HGPS cell (cell line): ENCODE results near the genes SETD2 and KLHL18.

DNA sequence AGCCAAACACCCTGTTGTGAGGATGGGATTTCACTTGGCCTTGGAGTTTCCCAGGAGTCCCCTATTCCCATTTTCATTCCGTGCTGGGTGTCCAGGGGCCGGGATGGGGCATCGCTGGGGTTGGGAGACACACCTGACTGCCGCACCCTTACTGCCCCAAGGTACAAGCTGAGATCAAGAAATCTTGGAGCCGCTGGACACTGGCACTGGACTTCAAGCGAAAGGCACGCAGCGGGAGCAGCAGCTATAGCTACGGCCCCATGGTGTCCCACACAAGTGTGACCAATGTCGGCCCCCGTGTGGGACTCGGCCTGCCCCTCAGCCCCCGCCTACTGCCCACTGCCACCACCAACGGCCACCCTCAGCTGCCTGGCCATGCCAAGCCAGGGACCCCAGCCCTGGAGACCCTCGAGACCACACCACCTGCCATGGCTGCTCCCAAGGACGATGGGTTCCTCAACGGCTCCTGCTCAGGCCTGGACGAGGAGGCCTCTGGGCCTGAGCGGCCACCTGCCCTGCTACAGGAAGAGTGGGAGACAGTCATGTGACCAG, 25.7 kb downstream of the PTH1R start:
- RRBS: no CpG with 5 or more reads among the region's 19 CpGs

GRCh38 chr3:46935254-46935990, 41.1 kb downstream of the CCDC12 start:
- RRBS: no CpG with 5 or more reads among the region's 5 CpGs

- RRBS: no CpG with 5 or more reads among the region's 6 CpGs
These were observed 27.4 kb downstream of the CCDC12 start for GRCh38 chr3:46948983-46949732.

GRCh38 chr3:46968333-46969184, 8.0 kb downstream of the CCDC12 start:
- RRBS: no CpG with 5 or more reads among the region's 13 CpGs

DNA sequence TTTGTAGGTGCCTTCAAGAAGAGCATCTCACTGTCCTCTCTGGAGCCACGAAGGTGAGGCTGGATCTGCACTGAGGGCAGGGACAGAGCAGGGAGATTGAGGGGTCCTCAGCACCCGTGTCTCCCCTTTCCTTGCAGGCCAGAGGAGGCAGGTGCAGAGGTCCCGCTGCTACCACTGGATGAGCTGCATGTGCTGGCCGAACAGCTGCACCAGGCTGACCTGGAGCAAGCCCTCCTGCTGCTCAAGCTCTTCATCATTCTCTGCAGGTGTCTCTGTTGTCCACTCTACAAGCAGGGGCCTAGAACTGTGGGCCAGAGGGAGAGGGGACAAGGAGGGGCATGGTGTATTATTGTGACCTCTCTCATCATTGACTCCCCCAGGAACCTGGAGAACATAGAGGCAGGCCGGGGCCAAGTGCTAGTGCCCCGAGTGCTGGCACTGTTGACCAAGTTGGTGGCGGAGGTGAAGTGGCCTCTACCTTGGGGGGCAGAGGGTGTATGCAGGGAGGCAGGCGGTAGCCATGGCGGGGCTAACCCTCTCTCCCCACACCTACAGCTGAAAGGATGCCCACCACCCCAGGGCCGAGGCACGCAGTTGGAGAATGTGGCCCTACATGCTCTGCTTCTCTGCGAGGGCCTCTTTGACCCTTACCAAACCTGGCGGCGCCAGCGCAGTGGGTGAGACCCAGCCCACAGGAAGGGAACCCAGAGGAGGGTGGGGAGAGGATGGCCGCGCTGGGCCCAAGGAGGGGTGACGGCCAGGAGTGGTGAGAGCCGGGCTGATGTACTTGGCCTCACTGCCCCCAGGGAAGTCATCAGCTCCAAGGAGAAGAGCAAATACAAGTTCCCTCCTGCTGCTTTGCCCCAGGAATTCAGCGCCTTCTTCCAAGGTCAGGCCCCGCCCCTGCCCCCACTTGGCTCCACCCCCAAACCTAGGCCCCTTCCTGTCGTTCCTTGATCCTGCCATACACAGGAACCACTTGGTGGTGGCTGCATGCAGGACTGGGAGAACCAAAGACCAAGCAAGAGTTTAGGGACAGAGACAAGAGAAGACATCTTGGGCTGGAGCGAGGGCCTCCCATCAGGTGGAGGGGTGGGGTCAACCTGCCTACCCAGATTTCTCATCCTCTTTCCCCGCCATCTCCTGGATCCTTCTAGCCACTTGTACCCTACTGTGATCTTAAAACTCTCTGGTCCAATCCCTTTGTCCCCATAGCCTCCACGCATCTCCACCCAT, 9.7 kb downstream of the NBEAL2 start:
- RRBS: no CpG with 5 or more reads among the region's 25 CpGs

GRCh38 chr3:47120012-47121179, 43.5 kb downstream of the SETD2 start:
- RRBS: no CpG with 5 or more reads among the region's 8 CpGs

DNA sequence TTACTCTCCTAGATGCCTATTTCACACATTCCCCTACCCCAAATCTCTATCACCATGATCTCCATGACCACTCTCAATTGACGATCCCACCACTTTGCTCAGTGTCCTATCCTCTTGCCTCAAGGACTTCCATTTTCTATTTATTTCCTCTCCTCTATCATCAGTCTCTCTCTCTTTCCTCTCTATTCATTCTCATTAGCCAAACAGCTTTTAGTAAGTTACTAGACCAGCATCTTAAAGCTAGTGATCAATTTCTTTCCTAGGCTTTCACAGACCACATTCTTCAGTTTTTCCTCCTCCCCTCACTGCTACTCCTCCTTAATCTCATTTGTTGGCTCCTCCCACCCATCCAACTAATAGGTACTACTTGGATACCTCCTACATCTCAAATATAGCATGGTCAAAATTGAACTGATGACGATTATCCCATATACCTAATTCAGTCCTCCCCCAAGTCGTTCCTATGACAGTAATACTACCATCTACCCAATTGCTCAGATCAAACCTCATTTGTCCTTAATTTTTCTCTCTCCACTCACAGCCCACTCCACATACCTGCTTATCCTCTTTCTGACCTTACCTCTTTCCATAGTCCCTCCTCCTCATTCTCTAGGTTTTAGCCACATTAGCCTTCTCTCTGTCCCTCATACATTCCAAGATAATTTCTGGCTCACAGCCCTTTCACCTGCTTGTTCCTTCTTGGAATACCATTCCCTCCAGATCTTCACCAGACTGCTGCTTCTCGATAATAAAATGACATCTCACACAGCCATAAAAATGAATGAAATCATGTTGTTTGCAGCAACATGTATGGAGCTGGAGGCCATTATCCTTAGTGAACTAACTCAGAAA, 28.0 kb downstream of the SETD2 start:
- RRBS: no CpG with 5 or more reads among the region's 4 CpGs

DNA sequence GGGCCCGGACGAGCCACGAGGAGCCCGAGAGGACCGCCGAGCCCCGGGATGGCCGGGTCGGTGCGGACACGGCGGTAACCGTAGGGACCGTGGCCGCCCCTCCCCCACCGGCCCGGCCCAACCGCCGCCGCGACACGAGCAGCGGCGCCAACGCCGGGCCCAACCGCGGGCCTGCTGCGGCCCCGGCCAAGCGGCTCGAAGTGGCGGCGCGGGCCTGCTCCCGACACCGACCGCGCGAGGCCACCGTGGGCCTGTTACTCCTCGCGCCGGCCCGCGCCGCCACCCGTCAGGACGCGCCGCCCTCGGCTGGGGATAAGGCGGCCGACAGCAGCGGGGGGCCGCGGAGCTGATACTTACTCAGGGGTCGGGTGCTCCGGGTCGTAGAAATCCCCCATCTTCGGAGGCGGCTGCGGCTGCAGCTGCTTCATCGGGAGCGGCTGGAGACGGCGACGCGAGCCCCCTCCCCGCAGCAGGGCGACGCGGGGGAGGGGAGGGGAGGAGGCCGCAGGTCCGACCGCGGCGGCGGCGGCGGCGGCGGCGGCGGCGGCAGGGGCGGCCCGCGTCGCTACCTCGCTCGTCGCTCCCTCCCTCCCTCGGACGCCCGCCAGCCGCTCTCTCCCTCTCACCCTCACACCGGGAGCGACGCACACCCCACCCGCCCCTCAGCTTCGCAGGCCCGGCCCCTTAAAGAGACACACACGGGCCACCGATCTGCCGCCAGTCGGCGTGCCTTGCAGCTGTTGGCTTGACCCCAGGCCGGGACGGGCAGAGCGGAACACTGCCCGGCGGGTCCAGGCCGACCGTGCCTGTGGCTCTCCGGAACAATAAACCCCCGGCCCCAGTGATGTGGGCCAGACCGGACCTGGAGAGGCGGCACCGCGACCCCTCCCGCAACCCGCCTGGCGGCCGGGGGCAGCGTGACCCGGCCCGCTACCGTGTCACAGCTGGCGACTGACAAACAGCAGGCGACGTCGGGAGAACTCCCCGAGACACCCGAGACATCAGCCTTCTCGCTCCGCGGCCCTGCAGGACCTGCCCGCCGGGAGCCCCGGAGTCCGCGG, at the start of gene SETD2:
Gene SETD2 (minus strand): TSS at position 617 of the 1,061 bp plus-strand sequence.
- RRBS: 2% methylated on average over 69 of the region's 143 CpGs

- RRBS: no CpG with 5 or more reads among the region's 4 CpGs
These were observed 24.0 kb upstream of the SETD2 start for GRCh38 chr3:47188057-47188256.

- RRBS: no CpG with 5 or more reads among the region's 3 CpGs
These were observed 31.9 kb downstream of the KIF9 start for GRCh38 chr3:47250630-47251071.

DNA sequence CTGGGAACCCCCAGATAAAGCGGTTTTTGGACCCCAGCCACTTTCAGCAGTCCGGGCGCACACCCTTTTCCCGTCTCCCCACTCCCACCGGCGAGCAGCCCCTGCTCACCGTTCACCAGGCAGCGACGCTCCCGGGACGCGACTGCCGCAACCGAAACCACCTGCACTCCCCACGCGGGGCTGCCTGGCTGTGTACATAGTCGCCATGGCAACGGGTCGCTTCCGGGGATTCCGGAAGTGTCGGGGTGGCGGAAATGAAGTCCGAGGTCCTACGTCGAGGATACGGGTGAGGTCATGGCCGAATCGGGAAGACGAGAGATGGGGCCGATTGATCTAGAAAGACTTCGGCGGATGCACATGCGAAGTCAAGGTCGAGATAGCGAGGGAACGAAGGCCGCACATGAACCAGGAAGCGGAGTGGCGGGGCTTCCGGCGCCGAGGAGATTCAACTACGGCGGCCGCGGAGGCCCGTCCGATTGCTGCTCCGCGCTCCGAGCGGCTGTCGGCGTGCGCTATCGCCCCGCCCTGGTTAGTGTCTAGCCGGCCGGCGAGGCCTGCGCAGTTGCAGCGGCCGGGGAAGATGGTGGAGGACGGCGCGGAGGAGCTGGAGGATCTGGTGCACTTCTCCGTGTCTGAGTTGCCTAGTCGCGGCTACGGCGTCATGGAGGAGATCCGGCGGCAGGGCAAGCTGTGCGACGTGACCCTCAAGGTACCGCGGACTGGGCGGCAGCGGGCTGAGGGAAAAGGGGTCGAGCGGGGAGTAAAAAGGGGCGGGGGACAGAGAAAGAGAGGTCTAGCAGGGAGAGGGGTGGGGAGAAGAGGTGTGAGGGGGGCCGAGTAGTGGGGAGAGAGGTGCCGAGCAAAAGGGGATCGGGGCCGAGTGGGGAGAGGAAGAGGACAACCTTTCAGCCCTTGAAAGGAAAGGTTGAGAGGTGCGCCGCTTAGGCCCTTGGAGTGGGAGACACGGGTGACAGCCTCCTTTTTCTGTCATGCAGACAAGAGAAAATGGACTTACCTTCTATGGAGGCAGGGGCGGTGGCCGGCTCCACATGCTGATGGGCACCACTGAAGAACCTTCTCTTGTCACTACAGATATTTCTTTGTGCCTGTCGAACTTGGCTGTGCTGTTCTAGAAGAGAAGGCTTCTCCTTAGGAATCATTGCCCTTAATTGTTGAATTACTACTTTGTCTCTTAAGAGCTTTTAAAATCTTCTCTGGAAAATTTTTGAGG, at the start of gene KLHL18:
Gene KLHL18 (plus strand): TSS at position 559 of the 1,231 bp plus-strand sequence.
- RRBS: 3% methylated on average over 25 of the region's 93 CpGs

DNA sequence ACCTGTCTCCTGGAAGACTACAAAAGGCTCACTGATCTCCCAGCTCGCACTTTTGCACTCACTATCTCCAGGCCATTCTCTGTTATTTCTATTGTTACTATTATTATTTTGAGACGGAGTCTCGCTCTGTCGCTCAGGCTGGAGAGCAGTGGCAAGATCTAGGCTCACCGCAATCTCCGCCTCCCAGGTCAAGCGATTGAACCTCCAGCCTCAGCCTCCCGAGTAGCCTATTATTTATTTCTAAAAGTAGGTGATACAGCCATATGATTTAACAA, 924 bp upstream of the PTPN23 start:
- RRBS: no CpG with 5 or more reads among the region's 8 CpGs

DNA sequence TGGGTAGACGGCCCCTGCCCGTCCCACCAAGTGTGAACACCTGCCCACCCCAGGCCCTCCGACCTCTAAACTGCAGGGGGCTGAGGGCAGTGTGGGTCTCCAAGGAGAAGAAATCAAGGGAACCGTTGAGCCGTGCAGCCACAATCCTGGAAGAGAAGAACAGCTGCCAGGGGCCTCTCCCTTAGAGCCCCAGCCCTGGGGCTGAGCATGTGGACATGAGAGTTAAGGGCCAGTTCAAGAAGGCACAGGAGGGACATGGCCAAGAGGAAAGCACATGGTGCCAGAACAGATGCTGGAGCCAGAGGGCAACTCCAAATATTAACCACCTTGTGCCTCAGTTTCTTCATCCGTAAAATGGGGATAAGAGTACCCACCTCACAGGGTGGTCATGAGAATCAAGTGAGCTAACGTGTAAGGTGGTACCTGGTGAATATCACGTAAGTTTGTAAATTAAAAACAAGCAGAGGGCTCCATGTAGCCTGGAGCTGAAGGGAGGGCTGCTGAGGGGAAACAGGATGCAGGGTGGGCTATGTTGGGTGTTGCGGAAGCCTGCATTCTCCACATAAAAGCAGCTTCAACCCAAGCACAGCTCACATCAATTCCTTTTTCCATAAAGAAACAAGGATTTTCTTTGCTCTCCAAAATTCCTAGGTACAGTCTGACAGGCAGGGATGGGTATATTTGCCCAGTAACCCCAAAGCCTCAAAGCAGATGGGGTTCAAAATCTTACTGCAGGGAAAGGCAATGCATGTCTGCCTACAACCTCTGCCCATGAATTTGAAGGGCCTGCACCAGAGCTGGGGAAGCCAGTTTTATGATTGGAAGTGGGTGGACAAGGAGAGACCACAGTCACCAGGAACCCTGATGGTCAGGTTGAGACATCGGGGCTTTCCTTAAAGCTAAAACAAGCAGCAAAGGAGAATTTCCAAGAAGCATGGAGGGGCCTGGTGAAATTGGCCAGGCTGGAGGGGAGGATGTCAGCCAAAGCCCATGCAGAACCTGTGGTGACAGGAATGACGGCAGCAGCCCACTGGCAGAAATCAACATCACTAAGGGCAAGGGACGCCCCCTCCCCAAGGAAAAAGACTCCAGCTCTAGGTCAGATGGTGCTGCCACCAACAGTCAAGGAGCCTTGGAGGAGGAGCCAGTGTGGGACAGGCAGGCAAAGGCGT, 34.6 kb downstream of the PTPN23 start:
- RRBS: no CpG with 5 or more reads among the region's 13 CpGs

DNA sequence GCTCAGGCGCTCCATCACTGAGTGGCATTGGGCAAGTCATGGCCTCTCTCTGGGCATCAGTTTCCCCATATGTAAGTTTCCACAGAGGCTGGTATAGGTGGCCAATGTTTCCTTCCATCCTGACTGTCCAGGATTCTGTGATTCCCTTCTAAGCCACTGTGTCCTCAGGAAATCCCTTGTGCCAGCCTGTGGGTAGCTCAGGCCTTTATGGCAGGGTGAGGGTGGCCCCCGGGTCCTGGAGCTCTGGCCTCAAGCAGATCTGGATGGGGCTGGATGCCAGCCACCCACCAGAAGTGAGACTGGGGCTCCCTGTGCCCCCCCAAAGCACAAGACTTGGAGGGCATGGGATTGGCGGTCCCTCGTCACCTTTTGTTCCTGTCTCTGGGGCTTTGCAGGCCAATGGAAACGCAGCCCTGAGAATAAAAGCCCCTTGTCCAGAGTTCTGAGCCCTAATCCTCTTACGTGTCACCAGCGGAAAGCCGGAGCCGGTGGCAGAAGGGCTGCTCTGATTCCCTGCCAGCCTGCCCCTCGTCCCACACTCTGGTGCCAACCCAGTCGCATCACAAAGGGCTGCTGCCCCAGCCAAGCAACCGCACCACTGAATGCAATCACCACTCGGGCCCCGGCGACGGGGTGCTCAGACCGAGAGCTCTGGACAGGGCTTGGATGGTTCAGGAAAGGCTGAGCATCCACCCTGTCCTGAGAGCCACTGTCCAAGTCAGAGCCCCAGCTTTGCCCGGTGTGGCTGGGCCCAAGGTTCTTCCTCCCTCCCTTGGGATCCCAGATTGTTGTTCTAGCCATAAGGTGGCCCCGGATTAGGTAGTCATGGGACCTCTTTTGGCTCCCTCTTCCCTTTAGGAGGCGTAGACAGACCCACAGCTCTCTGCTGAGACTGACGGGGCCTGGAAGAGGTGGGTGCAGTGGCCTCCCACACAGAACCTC, 22.8 kb upstream of the ELP6 start:
- RRBS: 78% methylated on average over 6 of the region's 21 CpGs

GRCh38 chr3:47634919-47635932, 56.6 kb upstream of the CSPG5 start:
- RRBS: no CpG with 5 or more reads among the region's 7 CpGs

DNA sequence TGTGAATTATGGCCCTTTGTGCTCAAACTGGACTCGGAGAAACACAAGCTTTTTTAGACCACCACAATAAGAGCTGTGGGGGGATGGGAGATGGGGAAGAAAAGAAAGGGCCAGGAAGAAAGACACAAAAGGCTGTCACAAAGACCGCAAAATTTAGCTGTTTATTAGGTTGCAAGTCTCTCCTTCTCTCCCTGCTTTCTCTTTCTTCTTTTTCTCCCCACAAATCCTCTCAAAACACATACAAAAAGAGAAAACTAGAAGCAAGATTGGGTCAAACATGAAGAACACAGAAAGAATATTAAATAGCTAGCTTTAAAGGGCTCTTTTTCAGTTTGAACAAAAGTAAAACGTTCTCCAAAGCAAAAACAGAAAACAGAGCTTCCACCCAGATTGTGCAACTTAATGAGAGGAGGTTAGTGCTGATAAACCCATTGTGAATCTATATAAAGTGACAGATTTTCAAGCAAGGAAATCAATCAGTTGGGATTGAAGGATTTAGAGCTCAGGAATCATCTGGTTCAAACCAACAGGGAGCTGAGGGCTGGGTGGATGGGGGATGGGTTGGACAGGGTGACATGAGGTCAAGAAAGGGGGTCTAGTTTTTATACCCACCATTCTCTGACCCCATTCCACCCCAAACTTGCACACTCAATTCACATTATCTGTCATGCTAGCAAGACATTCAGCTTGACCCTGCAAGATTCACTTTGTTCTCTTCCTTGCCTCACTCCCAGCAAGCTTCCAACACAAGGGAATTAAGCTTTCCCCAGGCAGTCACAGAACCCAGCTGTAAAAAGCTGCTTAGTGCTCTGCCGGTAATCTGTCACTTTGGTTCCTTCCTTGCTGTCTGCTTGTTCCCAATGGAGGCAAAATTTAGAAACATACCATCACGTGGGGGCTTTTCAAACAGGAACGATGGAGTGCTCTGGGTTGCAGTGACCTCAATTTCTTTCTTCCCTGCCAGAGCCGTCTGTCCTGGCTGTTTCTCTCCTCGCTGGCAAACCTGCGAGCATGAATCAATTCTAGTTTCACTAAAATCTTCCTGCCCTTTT, 87.5 kb downstream of the DHX30 start:
- RRBS: no CpG with 5 or more reads among the region's 9 CpGs

- RRBS: no CpG with 5 or more reads among the region's 6 CpGs
These were observed 104.2 kb downstream of the MAP4 start for GRCh38 chr3:47911891-47912453.

DNA sequence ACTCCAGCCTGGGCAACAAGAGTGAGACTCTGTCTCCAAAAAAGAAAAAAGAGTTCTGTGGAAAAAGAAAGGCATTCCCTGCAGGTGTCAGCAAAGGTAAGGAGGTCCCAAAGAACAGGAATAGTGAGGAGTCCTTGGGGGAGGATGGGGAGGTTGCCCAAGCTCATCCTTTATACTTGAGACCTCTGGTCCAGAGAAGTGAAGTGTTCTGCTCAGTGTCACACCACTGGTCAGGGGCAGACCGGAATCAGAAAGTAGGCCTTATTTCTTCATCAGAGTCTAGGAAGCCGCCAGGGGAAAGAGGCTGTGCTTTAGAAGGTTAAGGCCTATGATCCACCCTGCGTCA, 37.3 kb downstream of the CDC25A start:
- RRBS: no CpG with 5 or more reads among the region's 3 CpGs

DNA sequence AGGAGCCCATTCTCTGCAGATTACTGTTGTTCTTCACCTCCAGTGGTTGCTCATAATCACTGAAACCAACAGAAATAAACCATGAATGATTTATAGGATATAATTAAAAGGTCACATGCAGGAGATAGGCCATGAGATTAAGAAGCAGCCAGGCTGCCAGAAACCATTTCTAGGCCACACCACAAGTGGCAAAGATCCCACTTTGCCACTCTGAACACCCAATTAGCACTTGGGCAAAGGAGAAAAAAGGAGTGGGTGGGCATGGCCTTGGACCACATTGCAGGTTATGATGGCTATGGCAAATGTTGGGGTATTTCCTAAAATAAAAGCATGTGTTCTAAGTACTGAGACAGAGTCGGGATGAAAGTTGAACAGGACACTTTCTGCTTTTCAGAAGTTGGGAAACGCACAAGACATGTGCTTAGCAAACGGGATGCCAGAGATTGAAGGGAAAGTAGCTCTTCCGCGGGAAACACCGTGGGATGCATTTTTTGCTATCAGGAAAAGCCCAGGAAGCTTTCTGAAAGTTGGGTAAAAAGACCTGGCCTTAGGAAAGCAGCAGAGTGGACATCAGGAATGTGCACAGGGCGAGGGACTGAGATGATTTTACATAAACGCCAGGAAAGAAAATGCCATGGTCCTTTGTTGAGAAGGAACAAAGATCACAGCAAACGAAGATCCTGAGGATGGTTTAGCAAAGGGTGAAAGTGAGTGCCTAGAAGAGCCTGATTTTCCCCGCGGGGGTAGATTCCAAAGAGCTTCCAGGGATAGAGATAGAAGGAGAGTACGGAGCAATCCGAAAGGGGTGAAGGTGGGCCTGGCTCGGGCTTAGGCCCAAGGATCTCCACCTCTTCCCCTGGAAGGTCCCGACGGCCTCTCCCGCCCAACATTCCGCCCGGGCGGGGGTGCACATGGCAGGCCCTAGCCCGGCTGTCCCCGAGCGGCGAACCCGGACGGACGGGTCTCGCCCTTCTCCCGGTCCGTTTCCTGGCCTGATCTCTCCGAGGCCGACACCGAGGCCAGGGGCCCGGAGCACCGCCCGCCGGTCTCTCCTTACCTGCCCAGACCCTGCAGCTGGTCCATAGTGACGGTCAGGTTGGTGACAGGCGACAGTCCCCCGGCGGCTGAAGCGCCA, 1.1 kb downstream of the CDC25A start:
- RRBS: 1% methylated on average over 12 of the region's 42 CpGs

- RRBS: no CpG with 5 or more reads among the region's 2 CpGs
These were observed 2.7 kb upstream of the CDC25A start for GRCh38 chr3:48190954-48191222.